AG08470 (cell line): ENCODE results near the genes UNC93B1, PPP6R3 and TESMIN.

GRCh38 chr11:68003940-68004295 lies at the start of gene UNC93B1:
TSS of gene UNC93B1 (minus strand) at chr11:68004097.
- RRBS, result 3% methylated on average over 12 of the region's 43 CpGs

DNA sequence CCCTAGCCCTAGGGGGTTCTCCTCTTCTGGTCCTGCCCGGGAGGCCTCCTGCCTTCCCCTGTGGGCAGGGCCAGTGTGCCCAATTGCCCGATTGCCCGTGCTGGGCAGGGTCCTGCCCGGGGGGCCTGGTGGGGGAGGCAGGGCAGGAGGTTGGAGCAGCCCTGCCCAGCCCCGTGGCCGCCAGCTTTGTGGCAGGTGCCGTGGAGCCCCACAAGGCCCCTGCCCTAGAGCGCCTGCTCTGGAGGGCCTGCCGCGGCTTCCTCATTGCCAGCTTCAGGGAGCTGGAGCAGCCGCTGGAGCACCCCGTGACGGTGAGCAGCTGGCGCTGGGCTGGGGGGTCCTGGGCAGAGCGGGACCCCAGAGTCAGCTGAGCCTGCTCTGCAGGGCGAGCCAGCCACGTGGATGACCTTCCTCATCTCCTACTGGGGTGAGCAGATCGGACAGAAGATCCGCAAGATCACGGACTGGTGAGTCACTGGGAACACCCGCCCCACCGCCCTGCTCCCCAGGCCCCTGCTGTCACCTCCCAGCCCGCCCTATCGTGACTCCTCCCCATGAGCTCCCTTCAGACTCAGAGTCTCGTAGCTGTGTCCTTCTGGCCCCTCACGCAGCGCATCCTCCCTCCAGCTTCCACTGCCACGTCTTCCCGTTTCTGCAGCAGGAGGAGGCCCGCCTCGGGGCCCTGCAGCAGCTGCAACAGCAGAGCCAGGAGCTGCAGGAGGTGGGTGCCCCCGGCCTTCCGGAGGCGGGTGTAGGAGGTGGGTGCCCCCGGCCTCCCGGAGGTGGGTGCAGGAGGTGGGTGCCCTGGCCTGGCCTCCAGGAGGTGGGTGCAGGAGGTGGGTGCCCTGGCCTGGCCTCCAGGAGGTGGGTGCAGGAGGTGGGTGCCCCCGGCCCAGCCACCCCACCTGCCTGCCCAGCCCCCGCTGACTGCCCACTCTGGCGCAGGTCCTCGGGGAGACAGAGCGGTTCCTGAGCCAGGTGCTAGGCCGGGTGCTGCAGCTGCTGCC lies 4.7 kb downstream of the TCIRG1 start:
- RRBS, result 61% methylated on average over 9 of the region's 42 CpGs

GRCh38 chr11:68046201-68047079 lies 7.6 kb downstream of the TCIRG1 start:
- RRBS, result 91% methylated on average over 1 of the region's 18 CpGs

DNA sequence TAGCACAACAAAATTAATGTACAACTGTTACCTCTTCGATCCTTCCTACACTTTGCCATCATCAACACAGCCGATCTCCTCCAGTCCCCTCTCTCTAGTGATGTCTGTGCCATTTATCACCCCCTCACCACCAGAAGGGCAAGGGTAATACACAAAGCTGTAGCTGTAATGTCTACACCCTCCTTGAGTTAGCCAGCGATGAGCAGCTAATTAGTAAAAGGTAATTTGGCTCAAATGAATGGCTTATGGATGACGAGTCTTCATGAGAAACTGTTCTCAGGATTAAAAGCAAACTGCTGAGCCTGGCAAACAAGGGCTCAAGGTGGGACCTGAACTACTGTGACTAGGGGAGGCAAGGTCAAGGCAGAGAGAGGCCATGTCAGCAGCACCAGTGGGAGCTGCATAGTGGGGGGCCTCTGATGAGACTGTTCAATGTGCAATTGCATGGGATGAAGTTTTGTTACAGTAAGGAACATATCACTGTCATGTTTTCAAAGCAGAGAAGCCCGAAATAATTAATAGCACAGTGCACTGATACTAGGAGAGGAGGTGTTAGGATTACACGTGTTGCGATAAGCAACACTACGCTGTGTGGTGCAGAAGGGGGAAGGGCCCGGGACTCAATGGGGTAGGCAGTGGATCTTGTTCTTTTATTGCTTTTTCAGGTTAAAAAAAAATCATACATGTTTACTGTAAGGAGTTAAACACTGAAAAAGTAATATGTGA lies 29.0 kb downstream of the TCIRG1 start:
- RRBS, result no CpG with 5 or more reads among the region's 9 CpGs

GRCh38 chr11:68137871-68138124 lies 16.6 kb upstream of the CHKA start:
- RRBS, result no CpG with 5 or more reads among the region's 4 CpGs

DNA sequence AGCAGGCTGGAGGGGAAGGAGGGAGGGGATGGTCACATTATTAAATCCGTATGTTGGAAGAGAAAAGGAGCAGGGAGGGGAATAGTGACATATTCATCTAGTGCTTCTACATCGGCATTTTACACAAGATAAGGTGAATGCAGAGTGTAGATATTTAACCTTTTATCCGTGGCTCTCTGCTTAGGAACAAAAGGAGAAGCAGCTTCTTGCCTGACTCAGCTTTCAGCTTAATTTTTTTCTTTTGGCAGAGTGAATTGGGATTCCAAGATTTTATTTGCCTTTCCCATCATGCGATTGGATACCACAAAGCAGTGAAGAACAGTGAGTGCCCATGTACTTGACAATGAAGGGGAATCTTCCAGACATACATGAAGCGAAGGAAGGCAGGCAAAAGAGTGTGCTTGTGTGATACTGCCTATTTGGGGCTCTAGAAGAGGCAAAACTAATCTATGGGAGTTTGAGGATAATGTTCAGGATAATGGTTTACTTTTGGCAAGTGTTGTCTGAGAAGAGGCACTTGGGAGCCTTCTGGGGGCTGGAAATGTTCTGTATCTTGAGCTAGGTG lies 17.0 kb upstream of the CHKA start:
- RRBS, result no CpG with 5 or more reads among the region's 5 CpGs

DNA sequence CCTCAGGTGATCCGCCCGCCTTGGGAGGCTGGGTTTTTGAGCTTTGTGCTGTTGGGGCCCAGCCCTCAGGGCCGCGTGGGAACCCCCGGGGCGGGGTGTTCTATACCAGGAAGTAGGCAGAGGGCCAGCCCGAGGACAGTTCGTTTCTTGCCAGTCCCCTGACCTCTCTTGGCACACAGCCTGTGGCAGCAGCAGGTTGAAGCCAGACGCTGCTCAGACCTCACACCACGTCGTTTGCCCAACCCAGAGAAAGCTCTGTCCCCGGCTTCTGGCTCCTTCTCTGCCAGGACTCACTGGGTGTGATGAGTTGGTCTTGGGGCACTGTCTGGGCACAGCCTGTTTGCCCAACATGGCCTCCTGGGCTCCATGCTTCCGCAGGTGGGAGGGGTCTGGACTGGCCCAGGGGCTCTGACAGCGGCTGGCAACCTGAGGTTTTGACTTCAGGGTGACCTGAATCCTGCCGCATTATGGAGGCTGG lies 25.0 kb upstream of the CHKA start:
- RRBS, result no CpG with 5 or more reads among the region's 15 CpGs

GRCh38 chr11:68215181-68215803 lies 2.2 kb upstream of the KMT5B start:
- RRBS, result no CpG with 5 or more reads among the region's 18 CpGs

DNA sequence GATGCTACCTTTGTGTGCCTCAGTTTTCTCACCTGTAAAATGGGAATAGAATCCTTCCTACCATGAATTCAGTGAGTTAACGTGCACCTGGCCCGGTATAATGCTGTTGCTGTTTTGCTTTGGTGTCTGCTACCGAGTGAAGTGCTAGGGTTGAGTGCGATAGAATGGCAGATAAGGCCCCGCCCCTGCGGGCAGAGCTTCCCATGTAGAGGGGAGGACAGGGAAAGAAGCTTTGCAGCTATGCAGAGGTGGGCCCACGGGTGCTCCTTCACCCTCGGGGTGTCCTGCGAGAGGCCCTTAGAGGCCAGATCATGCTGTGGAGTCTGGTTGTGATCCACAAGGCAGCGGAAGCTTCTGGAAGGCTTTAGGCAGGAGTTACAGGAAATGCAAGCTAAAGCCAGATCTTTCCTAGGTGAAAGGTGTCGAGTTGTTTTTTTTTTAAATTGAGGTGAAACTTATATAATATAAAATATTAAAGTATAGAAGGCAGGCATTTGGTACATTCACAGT lies 3.2 kb downstream of the LRP5 start:
- RRBS, result no CpG with 5 or more reads among the region's 11 CpGs

- RRBS, result 84% methylated on average over 3 of the region's 17 CpGs
These were observed 4.6 kb downstream of the LRP5 start for GRCh38 chr11:68316840-68317496.

- RRBS, result no CpG with 5 or more reads among the region's 24 CpGs
These were observed 31.5 kb downstream of the LRP5 start for GRCh38 chr11:68343610-68344477.

GRCh38 chr11:68373506-68374086 lies 61.2 kb downstream of the LRP5 start:
- RRBS, result 8% methylated on average over 6 of the region's 22 CpGs

DNA sequence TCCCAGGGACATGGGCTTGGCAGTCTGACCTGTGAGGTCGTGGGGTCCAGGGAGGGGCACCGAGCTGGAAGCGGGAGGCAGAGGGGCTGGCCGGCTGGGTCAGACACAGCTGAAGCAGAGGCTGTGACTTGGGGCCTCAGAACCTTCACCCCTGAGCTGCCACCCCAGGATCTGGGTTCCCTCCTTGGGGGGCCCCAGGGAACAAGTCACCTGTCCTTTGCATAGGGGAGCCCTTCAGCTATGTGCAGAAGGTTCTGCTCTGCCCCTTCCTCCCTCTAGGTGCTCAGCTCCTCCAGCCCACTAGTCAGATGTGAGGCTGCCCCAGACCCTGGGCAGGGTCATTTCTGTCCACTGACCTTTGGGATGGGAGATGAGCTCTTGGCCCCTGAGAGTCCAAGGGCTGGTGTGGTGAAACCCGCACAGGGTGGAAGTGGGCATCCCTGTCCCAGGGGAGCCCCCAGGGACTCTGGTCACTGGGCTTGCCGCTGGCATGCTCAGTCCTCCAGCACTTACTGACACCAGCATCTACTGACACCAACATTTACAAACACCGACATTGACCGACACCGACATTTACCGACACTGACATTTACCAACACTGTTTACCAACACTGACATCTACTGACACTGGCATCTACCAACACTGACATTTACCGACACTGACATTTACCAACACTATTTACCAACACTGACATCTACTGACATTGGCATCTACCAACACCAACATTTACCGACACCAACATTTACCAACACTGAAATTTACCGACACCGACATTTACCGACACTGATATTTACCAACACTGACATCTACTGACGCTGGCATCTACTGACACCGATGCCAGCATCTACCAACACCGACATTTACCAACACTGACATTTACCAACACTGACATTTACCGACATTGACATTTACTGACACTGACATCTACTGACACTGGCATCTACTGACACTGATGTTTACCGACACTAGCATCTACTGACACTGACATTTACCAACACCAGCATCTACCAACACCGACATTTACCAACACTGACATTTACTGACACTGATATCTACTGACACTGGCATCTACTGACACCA lies 71.8 kb upstream of the PPP6R3 start:
- RRBS, result no CpG with 5 or more reads among the region's 21 CpGs

DNA sequence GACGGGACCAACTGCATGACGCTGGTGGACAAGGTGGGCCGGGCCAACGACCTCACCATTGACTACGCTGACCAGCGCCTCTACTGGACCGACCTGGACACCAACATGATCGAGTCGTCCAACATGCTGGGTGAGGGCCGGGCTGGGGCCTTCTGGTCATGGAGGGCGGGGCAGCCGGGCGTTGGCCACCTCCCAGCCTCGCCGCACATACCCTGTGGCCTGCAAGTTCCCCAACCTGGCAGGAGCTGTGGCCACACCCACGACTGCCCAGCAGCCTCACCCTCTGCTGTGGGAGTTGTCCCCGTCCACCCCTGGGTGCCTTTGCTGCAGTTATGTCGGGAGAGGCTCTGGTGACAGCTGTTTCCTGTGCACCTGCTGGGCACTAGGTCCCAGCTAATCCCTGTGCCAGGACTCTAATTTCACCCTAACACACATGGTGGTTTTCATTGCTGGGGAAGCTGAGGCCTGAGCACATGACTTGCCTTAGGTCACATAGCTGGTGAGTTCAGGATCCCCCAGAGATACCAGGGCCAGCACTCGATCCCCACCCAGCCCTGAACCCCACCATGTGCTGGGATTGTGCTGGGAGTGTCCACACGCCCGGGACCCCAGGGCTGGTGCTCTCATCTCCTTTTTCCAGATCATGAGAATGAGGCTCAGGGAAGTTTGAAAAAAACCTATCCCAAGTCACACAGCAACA lies 48.9 kb upstream of the PPP6R3 start:
- RRBS, result 85% methylated on average over 6 of the region's 21 CpGs

DNA sequence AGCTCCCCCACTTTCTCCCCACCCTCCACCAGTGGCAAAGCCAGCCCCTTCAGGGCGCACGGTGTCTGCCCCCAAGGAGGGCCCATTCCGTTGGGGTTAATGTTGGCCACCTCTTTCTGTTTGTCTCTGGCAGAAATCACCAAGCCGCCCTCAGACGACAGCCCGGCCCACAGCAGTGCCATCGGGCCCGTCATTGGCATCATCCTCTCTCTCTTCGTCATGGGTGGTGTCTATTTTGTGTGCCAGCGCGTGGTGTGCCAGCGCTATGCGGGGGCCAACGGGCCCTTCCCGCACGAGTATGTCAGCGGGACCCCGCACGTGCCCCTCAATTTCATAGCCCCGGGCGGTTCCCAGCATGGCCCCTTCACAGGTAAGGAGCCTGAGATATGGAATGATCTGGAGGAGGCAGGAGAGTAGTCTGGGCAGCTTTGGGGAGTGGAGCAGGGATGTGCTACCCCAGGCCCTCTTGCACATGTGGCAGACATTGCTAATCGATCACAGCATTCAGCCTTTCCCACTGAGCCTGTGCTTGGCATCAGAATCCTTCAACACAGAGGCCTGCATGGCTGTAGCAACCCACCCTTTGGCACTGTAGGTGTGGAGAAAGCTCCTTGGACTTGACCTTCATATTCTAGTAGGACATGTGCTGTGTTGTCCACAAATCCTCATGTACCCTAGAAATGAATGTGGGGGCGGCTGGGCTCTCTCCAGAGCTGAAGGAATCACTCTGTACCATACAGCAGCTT lies 22.1 kb upstream of the PPP6R3 start:
- RRBS, result no CpG with 5 or more reads among the region's 23 CpGs

DNA sequence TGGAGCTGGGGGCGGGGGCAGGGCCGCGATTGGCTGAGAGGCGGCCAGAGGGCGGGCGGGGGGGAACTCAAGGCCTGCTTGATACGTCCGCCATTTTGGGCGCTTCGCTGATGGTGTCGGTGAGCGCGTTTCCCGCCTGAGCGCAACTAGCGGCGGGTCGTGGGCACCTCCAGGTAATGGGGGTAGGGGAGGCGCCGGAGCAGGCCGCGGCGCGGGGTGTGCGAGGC lies at the start of gene PPP6R3:
Gene PPP6R3 (plus strand): TSS at position 98 of the 227 bp plus-strand sequence.
- RRBS, result under 1% methylated on average over 6 of the region's 25 CpGs

DNA sequence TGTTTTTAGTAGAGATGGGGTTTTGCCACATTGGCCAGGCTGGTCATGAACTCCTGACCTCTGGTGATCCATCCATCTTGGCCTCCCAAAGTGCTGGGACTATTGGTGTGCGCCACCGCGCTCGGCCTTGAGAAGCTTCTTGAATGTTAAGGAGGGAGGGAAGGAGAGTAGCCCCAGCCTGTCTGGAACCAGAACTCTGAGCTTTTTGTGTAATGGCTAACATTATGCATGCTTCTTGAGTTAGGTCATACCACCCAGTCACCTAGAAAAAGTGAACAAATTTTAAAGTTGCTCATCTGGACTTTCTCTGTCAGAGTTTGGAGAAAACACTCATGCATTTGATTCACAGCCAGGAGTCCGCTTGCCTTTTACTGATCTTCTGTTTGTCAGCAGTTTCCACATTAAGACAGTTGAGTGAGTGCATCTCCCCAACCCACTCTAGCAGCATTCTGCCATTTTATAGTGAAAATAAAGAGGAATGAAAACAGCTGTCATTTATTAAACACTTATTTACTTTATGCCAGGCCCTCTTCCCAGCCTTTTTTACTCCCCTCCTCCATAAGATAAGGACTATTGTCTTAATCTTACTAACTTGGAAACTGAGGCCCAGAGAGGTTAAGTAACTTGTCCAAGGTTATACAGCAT lies 82.1 kb downstream of the PPP6R3 start:
- RRBS, result no CpG with 5 or more reads among the region's 5 CpGs

DNA sequence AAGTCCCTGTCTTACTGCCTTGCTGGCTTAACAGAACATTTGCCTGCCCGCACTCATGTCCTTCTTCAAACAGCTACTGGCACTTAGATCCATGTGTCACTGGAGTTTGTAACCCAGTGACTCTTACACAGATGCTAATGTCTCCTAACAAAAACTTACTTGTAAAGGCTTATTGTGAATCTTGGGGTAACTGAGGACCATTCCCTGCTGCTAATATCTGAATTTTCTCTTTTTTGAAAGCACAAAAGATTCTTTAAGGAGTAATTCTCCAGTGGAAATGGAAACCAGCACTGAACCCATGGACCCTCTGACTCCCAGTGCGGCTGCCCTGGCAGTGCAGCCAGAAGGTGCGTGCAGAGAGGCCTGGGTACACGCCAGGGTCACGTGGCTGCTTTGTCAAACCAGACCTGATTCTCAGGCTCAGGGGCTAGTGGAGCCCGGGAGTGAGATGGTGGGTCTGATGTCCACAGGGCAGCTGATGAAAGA lies 82.7 kb upstream of the GAL start:
- RRBS, result no CpG with 5 or more reads among the region's 6 CpGs

GRCh38 chr11:68750846-68751898 lies at the start of gene TESMIN:
TSS of gene TESMIN (minus strand) at chr11:68751520.
- RRBS, result 2% methylated on average over 20 of the region's 77 CpGs

DNA sequence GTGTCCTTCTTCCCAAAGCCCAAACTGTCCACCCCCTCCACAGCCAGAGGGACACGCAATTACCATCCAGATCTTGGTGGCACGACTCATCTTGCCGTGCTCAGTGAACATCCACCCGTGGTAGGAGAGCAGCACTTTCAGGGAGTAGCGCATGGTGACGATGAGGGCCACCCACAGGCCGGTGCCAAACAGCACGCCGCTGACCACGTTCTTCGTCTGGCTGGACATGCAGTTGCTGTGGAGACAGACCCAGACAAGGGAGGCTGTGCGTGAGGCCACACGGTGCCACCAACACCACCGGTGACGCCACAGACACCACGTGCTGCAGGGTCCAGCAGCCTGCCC lies 34.3 kb downstream of the CPT1A start:
- RRBS, result 88% methylated on average over 5 of the region's 16 CpGs